A375 (cell line): ENCODE data around the genes PPP1R13L, DMPK and NANOS2.

DNA sequence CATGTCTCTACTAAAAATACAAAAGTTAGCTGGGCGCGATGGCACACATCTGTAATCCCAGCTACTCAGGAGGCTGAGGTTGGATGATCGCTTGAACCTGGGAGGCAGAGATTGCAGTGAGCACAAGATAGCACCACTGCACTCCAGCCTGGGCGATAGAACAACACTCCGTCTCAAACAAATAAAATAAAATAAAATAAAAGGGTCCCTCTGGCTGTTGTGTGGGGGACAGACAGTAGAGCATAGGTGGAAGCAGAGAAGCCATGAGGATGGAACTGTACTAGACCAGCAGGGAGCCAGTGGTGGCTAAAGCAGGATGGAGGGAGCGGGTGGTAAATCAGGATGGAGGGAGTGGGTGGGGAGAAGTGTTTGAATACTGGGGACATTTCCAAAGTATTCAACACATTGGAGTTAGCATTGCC, 7.2 kb downstream of the BCL3 start:
- RAMPAGE, long total RNA = no peak

GRCh38 chr19:44806899-44807550, 1.9 kb upstream of the BCAM start:
- RAMPAGE, long total RNA = no peak

- RAMPAGE, long total RNA = no peak
Measured at GRCh38 chr19:45154194-45154815, 6.5 kb downstream of the NKPD1 start.

- RAMPAGE, long total RNA = no peak
Measured at GRCh38 chr19:45211973-45212607, 33.1 kb downstream of the EXOC3L2 start.

GRCh38 chr19:45271266-45271756, 20.2 kb downstream of the MARK4 start:
- RAMPAGE, long total RNA = no peak

- RAMPAGE, long total RNA = no peak
Measured at GRCh38 chr19:45404673-45404975, 245 bp downstream of the PPP1R13L start.

- RAMPAGE, long total RNA = no peak
Measured at GRCh38 chr19:45404976-45405941, at the start of gene PPP1R13L. PPP1R13L (minus strand) TSS chr19:45405069.

- RAMPAGE, long total RNA = no peak
Measured at GRCh38 chr19:45477640-45478355, 10.0 kb downstream of the FOSB start.

- RAMPAGE, long total RNA = no peak
Measured at GRCh38 chr19:45492596-45493763, 3.9 kb downstream of the RTN2 start.

GRCh38 chr19:45528680-45529446, 21.6 kb downstream of the VASP start:
- RAMPAGE, long total RNA = no peak

- RAMPAGE, long total RNA = no peak
Measured at GRCh38 chr19:45640883-45641911, 2.0 kb upstream of the EML2 start.

DNA sequence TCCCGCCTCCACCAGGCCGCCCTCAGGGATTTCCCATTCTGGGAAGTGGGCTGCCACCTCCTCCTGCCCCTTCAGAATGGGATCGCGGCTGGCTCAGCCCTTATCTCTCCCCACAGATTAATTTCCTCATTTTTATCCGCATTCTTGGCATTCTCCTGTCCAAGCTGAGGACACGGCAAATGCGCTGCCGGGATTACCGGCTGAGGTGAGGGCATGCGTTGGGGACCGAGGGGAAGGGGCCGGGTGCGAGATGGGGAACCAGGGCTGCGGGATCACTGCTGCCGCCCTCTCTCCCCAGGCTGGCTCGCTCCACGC, 9.7 kb downstream of the GIPR start:
- RAMPAGE, long total RNA = no peak

- RAMPAGE, long total RNA = no peak
Measured at GRCh38 chr19:45693311-45693750, 865 bp downstream of the QPCTL start.

GRCh38 chr19:45770645-45771276, 1.7 kb upstream of the SIX5 start:
- RAMPAGE, long total RNA = no peak

GRCh38 chr19:45782152-45782736, at the start of gene DMPK:
DMPK (minus strand) TSS chr19:45782490.
- RAMPAGE, long total RNA = no peak

- RAMPAGE, long total RNA = no peak
Measured at GRCh38 chr19:45831262-45831598, 16.1 kb upstream of the RSPH6A start.

DNA sequence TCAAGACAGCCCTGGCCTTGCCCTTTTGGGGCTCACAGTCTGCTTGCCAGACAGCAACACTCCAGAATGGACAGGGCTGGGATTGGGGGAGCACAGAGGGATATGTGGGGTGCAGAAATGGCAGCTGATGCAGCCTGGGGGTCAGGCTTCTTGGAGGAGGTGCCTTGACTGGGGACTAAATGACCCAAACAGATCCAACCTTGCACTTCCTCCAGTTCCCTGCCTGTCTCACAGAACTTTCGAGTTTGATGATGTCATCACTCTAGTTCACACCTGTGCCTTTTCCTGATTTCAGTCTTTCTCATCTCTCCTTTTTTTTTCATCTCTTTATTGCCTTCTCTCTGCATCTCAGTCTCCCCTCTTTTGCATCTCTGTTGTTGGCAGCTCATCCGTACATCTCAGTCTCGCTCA, 4.6 kb downstream of the IRF2BP1 start:
- RAMPAGE, long total RNA = no peak

DNA sequence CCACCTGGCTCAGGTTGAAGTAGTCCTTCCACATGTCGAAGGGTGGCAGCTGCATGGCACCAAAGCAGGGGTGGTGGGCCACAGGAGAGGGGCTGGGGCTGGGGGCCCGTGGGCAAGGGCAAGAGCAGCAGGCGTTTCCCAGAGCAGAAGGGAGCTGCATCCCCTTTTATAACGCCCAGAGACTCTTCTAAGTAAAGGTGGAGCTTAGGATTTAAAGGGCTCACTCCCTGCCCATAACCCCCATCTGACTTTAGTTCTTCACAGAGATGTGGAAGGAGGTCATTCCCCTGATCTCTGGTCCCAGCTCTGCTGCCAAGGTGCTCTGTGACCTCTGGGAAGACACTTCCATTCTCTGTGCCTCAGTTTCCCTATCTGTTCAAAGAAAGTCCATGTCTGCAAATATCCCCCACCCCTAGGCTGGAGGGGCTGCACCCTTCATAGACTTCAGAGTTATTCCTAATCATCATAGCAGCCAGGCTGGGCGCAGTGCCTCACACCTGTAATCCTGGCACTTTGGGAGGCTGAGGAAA, at the start of gene NANOS2:
Gene NANOS2, minus strand, starts transcription at position 140 of the 530 bp plus-strand sequence.
- RAMPAGE, long total RNA = no peak

- RAMPAGE, long total RNA = no peak
Measured at GRCh38 chr19:46068316-46069174, 27.7 kb upstream of the IGFL4 start.

DNA sequence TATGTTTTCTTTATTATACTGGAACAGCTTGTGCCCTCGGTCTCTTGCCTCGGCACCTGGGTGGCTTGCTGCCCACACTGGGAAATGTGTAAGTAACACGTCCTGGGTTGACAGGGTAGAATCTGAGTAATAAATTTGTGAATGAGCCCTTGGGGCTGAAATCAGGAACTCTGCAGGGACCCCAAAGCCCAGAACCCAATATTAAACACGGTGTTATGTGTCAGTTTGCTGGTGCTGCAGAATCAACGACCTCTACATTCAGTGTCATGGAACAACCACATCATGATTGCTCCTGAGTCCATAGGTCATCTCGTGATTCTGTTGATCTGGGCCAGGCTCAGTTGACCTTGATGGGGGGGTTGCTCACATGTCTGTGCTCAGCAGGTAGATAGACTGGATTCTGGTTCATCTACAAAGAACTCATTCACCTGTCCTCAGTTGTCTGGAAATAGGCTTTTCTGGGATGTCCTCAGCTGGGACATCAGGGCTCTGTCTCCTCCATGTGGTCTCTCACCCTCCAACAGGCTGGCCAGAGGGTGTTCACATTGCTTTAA, 39.6 kb upstream of the IGFL1 start:
- RAMPAGE, long total RNA = no peak